ENCODE data around the genes PIK3AP1, FRAT1 and ANKRD2.

DNA sequence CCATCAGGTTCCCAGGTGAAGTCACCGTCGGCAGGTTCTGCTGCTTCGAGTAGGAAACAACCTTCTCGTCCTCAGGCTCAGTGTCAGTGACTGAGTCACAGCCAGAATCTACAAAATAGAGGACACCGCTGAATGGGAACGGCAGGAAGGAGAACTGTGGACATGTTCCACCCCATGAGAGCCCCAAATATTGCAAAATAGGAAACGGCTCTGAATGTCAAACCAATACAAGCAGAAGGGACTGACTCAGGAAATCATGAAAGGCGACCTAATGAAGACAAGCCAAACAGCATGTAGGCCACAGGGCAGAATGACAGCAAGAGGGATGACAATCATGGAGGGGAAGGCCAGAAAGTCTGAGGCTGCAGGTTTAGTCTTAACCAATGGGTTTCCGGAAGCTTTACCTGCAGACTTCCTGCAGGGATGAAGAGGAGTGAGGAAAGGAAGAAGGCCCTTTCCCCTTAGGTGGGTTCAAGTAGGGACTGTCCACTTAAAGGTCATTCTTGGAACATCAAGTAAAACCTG, 63.4 kb downstream of the PIK3AP1 start:
- PRO-cap, 2 experiments: no peak in any of the 2 experiments

GRCh38 chr10:96720345-96721308, at the start of gene PIK3AP1:
Gene PIK3AP1, minus strand, starts transcription at chr10:96720514.
- PRO-cap, 2 experiments: peak in 2 of 2 experiments; most common plus-strand start chr10:96720565 (in 1); most common minus-strand start chr10:96720514 (in 2)

- PRO-cap, 2 experiments: no peak in any of the 2 experiments
Measured at GRCh38 chr10:96737138-96737747, 16.9 kb upstream of the PIK3AP1 start.

GRCh38 chr10:96740664-96741405, 20.5 kb upstream of the PIK3AP1 start:
- PRO-cap, 2 experiments: no peak in any of the 2 experiments

DNA sequence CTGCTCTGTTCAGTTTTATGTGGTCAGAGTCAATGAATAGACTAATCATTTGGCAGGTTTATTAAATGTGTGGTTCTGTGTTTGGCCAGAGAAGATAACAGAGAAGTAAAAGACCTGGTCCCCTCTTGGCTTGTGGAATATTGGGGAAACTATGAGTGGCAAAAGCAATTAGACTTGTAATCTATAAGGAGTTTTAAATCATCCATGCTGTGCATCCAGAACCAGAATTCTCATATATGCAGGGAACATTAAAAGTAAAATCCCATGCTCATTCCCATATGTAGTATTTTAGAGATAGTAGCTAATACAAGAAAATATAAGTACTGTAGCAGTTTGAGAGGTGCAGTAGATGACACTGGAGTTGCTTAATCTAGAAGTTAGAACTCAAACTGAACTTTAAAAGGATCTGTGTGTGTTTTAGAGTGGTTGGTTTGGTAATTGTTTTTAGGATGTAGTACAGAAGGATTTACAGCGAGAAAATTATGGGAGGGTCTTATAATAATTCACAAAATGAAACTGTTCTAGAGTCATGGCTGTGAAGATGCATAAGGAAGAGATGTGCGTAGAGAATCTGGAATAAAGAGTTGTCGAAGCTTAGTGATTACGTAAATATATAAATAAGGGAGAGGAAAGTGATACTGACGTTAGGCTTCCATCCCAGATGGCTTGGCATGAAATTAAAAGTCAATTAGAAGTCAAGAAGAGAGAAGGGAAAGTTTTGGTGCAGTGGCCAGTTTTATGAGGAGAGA, 85.3 kb downstream of the LCOR start:
- PRO-cap, 2 experiments: no peak in any of the 2 experiments

- PRO-cap, 2 experiments: no peak in any of the 2 experiments
Measured at GRCh38 chr10:96980802-96981602, 148.9 kb downstream of the LCOR start.

GRCh38 chr10:97016846-97017064, 169.0 kb downstream of the SLIT1 start:
- PRO-cap, 2 experiments: no peak in any of the 2 experiments

DNA sequence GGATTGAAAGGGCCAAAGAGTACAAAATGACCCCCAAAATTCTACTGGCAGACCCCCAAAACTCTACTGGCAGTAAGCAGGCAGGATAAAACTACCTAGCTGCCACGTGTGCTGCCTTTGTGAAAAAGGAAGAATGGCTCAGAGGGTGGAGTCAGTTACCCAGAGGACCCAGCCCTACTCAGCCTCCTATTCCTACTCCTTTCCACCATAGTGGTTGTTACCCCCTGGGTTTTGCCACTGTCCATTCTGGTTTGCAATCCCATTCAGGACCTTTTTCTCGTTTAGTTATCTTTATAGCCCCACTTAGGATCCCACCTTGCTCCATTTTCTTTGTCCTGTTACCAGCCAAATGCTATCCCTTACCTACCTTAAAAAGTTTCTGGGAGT, 36.5 kb downstream of the ARHGAP19 start:
- PRO-cap, 2 experiments: no peak in any of the 2 experiments

DNA sequence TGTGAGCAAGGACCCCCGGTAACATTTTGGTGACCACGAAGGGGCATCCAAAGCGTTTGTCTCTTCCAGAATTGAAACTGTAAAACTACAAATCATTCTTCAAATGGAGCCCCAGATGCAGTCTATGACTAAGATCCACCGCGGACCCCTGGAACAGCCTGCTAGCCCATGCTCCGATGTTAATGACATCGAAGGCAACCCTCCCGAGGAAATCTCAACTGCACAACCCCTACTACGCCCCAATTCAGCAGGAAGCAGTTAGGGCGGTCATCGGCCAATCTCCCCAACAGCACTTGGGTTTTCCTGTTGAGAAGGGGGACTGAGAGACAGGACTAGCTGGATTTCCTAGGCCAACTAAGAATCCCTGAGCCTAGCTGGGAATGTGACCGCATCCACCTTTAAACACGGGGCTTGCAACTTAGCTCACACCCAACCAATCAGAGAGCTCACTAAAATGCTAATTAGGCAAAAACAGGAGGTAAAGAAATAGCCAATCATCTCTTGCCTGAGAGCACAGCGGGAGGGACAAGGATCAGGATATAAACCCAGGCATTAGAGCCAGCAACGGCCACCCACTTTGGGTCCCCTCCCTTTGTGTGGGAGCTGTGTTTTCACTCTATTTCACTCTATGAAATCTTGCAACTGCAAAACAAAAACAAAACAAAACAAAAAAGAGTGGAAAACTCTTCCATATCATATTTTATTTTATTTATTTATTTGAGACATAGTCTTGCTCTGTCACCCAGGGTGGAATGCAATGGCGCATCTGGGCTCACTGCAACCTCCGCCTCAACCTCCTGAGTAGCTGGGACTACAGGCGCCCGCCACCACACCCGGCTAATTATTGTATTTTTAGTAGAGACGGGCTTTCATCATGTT, 1.6 kb downstream of the ARHGAP19 start:
- PRO-cap, 2 experiments: no peak in any of the 2 experiments

DNA sequence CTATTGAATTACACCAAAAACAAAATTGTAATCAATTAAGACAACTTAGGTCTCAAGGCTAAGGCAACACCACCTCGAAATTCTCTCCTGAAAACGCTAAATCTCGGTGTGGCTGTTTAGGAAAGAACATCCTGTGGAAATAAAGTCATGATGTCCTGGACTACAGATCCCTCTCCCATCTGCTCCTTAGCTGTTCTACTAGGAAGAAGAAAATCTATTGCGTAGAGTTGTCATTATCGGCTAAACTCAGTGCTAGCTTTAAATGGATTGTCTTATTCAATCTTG, 720 bp downstream of the ARHGAP19 start:
- PRO-cap, 2 experiments: no peak in any of the 2 experiments

DNA sequence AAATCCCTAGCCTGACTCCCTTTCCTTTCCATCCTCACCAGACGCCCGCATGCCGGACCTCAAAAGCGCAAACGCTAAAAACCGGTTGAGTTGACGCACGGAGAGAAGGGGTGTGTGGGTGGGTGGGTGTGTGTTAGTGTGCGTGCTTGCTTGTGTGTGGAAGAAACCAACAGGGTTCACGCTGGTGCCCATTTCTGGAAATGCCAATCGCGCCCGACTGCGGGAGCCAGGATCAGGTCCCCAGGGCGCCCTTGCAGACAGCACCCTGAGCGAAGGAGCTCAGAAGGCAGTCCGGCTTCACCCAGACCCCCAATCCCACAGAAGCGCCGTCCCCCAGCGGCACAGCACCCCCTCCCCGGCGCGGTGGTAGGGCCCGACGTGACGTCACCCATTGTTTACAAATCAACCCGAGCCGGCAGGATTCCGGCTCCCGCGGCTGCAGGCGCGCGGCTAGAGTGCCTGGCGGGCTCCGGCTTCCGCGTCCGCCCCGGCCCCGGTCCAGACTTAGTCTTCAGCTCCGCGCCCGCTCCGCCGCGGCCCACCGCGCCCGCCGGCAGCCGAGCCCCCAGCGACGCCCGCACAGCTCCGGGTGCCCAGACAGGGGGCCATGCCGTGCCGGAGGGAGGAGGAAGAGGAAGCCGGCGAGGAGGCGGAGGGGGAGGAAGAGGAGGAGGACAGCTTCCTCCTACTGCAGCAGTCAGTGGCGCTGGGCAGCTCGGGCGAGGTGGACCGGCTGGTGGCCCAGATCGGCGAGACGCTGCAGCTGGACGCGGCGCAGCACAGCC, at the start of gene FRAT1:
Gene FRAT1 (plus strand): TSS at position 425 of the 785 bp plus-strand sequence.
- PRO-cap, 2 experiments: peak in 2 of 2 experiments; most common plus-strand start position 421 of the sequence (in 2); most common minus-strand start position 76 of the sequence (in 2)

DNA sequence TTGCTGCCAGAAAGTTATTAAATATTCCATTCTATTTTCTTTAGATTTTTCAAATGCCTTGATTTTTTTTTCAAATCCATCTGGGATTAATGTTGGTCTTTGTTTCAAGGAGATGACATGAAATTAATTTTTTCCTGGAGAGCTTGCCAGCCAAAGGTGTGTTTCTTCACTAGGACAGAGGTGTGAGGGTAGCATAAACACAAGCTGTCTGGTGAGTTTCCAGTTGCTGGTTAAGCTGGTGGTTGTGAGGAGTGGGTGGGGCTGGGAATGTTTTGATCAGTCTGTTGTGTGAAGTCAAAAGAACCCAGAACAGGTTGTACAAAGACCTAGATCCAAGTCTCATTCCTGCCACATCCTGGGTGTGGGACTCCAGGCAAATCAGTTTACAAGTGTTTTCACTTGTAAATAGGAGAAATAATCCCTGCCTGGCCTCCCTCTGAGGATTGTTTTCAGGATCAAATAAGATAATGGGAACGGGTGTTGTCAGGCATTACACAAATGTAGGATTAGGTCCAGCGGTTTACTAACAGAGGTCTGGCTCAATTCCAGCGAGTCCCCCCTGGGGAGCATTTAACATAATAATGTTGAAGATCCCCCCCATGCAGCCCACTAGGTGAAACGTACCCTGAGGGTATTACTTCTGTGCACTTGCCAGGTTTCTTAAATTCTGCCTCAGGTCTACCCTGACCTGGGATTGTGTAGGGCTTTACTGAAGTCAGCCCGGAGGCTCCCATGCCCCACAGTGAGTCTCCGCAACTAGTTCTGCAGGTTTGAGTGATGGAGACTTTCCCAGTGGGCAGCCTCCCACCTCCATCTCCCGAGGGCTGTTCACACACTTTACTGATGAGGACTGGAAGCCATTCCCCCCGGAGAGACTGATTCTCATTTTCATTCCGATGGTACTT, 2.5 kb upstream of the FRAT2 start:
- PRO-cap, 2 experiments: no peak in any of the 2 experiments

DNA sequence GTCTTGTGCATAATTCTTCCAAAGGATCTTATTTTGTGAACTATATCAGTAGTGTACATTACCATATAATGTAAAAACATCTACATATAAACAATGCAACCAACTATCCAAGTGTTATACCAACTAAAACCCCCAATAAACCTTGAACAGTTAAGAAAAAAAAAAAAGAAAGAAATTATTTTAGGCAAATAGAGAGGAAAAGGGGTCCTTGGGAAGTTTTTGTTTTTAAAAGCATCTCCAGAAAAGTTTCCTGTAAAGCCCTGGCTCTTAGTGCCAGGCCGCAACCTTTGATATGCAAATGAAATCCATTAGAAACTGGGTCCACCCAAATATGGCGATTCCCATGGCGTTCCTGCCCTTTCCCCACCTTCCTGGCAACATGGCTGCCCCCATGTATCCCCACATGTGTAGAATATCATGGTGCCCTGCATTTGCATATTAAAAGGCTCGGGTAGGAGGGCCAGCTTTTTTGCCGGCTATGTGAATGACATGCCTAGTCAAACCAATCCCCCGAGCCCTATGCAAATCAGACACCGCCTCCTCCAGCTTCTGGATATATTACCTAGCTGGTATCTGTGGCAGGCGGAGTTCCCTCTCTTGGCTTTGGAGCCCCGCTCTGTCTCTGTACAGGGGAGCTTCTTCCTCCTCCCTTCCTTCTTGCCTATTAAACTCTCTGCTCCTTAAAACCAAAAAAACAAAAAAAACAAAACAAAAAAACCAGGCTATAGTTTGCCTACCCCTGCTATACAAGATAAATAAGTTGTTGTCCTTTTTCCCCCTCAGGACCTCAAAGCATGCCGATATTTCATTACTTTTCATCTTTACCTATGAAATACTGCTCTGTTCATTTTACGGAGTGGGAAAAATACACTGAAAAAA, 18.3 kb downstream of the MMS19 start:
- PRO-cap, 2 experiments: no peak in any of the 2 experiments

GRCh38 chr10:97541752-97542792, 30.5 kb upstream of the ANKRD2 start:
- PRO-cap, 2 experiments: peak in 1 of 2 experiments; most common plus-strand start chr10:97542396 (in 1); most common minus-strand start chr10:97542315 (in 1)

- PRO-cap, 2 experiments: no peak in any of the 2 experiments
Measured at GRCh38 chr10:97572145-97572955, at the start of gene ANKRD2. Gene ANKRD2, plus strand, starts transcription at chr10:97572779.

GRCh38 chr10:97686237-97686690, 777 bp downstream of the AVPI1 start:
- PRO-cap, 2 experiments: no peak in any of the 2 experiments

GRCh38 chr10:97707299-97707597, 6.3 kb upstream of the MARVELD1 start:
- PRO-cap, 2 experiments: no peak in any of the 2 experiments

DNA sequence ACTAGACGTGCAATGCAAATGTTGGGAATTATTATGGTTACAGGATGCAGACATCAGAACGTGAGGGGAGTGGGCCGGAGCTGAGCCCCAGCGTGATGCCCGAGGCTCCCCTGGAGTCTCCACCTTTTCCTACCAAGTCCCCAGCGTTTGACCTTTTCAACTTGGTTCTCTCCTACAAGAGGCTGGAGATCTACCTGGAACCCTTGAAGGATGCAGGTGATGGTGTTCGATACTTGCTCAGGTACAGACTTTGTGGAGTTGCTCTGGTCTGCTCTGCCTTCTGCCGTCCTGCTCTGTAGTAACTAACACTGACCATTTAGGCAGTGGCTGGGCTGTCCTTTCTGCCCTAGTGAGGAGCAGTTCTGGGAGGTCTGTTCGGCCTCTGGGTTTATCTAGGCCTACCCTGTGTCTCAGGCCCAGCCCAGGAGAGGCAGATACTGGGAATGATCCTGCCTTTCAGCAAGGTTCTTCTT, 1.5 kb downstream of the ZFYVE27 start:
- PRO-cap, 2 experiments: no peak in any of the 2 experiments

GRCh38 chr10:97755727-97756115, 16.1 kb downstream of the SFRP5 start:
- PRO-cap, 2 experiments: no peak in any of the 2 experiments

DNA sequence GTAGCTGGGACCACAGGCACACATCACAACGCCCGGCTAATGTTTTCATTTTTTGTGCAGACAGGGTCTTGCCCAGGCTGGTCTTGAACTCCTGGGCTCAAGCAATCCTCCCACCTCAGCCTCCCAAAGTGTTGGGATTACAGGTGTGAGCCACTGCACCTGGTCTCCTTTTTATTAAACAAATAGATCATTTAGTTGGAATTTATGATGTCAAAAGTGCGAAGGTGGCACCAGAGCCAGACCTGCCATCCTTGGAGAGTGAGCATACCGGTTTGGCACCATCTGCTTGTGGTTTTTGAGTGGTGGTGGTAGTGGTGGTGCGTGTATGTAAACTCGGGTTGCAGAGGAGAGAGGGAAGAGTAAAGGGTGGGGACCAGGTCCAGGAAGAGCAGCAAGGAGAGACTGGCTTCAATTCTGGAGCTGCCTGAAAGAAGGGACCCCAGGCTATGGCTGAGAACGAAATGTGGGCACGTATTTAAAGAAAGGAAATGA, 658 bp upstream of the GOLGA7B start:
- PRO-cap, 2 experiments: peak in 1 of 2 experiments; most common plus-strand start position 362 of the sequence (in 1)

Measured in Colon Carcinoma Metastatic in the Lung (tissue), 2 donors.